Renal cortical epithelial cell (primary cell): ENCODE data around the genes CACNB1 and STAC2.

- RRBS, result no CpG with 5 or more reads among the region's 31 CpGs
These were observed 46.4 kb downstream of the SRCIN1 start for GRCh38 chr17:38559363-38559807.

DNA sequence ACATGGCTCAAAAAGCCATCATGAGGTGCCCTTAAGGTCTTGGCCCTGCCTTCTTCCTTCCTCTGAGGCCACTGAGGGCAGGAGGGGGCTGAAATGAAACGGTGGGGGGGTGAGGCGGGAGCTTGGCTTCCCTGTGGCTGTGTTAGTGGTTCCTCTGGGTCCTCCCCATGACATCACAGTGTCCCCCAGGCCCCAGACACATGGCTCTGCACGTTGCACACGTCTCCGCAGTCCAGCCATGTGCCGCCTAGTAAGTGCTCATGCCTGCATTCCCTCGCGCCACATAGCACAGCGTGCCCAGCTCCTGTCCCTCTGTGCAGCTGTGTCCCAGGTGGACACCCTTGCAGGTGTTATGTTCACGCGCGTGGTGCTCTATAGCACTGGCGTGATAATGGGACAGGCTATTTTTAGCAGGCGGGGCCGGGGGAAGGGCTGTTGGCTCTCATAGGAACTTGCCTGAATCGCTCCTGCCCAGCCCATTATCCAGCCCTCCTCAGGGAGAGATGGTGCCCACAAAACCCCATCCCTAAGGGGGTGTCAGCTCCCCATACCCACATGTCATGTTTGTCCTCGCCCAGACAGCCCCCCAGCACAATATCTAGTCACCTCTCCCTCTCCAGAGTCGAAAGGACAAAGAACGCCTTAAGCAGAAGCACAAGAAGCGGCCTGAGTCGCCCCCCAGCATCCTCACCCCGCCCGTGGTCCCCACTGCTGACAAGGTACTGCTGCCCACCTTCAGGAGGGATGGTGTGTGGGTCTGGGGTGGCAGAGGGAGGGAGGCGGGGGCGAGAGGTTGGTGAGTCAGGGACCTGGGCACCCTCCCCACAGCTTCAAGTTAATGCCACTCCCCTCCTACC lies 7.2 kb downstream of the MLLT6 start:
- RRBS, result no CpG with 5 or more reads among the region's 25 CpGs

DNA sequence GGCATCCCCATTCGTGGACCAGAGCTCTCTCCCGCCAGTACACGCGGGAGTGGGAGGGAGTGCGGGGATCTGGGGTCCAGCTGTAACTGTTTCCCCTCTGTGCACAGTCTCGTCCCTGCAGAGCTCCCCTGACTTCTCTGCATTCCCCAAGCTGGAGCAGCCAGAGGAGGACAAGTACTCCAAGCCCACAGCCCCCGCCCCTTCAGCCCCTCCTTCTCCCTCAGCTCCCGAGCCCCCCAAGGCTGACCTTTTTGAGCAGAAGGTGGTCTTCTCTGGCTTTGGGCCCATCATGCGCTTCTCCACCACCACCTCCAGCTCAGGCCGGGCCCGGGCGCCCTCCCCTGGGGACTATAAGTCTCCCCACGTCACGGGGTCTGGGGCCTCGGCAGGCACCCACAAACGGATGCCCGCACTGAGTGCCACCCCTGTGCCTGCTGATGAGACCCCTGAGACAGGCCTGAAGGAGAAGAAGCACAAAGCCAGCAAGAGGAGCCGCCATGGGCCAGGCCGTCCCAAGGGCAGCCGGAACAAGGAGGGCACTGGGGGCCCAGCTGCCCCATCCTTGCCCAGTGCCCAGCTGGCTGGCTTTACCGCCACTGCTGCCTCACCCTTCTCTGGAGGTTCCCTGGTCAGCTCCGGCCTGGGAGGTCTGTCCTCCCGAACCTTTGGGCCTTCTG lies 11.3 kb downstream of the MLLT6 start:
- RRBS, result no CpG with 5 or more reads among the region's 23 CpGs

GRCh38 chr17:38727746-38728051 lies 2.4 kb upstream of the CISD3 start:
- RRBS, result no CpG with 5 or more reads among the region's 3 CpGs

DNA sequence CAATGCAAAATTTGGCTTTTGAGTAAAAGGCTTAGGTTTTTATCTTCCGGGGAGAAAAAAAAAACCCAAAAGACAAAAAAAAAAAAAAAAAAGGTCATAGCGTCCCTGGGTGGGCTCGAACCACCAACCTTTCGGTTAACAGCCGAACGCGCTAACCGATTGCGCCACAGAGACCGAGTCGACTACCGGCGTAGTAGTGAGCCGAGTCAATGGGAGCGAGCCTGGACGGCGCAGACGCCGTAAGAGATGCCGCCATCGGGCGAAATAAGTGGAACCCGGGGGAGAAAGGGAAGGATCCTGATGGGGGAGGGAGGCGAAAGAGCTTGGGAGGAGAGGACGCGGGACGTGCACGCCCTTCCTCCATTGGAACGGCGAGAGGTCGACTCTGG lies 866 bp upstream of the PSMB3 start:
- RRBS, result no CpG with 5 or more reads among the region's 31 CpGs

- RRBS, result no CpG with 5 or more reads among the region's 41 CpGs
These were observed 715 bp downstream of the RPL23 start for GRCh38 chr17:38852424-38853587.

- RRBS, result no CpG with 5 or more reads among the region's 46 CpGs
These were observed 48.4 kb downstream of the FBXO47 start for GRCh38 chr17:38918508-38919465.

- RRBS, result 36% methylated on average over 2 of the region's 11 CpGs
These were observed 90.5 kb upstream of the FBXO47 start for GRCh38 chr17:39057697-39058145.

DNA sequence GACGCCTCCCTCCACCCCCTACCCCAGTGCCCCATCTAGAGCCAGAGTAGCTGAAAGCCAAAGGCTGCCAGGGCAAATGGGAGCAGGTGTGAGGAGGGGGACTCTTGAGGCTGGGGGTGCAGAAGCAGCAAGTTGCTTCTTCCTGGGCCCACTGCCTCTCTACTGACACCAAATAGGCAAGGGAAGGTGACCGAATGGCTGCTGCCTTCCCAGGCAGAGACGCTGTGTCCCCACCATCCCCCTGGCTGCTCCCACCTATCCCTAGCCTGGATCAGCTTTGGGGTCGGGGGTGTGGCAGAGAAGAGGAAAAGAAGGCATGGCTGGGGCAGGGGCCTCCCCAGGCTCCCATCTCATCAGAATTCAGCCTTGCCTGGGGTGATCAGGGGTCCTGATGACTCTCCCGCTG lies 775 bp downstream of the PLXDC1 start:
- RRBS, result no CpG with 5 or more reads among the region's 5 CpGs

GRCh38 chr17:39164558-39165725 lies 1.0 kb downstream of the ARL5C start:
- RRBS, result 1% methylated on average over 7 of the region's 65 CpGs

DNA sequence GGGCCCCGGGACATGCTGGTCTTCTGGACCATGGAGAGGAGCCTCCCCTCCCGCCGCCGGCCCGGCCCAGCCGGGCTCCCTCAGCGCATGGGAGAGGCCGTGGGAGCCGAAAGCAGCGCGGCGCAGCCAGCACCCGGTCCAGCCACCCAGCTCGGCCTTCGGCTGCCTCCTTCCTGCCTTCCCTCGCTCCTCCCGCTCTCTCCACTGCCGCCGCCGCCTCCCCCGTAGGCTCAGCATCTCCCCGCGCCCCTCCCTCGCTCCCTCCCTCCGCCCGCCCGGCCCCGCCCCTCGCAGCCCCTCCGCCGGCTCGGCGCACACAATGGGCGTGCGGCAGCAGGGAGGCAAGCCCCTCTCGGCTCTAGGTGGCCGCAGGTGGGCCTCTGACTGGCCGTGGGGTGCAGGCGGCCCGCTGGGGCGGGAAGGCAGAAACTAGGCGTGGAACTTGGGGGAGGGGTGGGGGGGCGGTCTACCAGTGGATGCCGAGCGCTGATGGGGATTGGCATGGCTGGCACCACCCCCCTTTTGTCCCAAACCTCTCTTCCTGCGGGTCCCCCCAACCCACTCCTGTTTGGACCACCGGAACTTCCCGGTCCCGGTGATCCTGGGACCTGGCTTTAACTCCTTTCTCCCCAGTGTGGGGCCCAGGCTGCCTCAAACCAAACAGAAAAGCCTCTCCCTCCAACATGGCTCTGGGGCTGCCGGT lies at the start of gene CACNB1:
Gene CACNB1, minus strand, starts transcription at position 206 of the 703 bp plus-strand sequence.
- RRBS, result 1% methylated on average over 13 of the region's 50 CpGs

DNA sequence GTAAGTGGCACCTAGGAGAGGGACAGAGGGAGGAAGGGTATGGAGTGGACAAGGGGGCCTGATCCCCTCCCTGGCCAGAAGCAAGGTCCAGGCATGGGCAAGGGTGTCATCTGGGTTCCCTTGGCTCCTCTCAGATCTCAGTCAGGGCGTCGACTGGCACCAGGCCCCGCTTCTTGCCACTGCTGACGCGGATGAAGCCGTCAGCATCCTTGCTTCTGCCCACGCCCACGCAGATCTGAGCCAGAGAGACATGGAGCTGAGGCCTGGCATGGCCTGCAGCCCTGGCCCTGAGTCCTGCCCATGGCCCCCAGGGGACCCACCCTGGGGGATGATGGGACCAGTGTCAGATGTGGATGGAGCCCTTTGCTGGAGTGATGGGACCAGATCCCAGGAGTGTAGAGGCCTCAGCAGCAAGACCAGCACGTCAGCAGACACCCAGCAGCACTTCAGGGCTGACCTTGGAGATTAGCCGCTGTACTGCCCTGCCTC lies 12.1 kb downstream of the RPL19 start:
- RRBS, result no CpG with 5 or more reads among the region's 10 CpGs

DNA sequence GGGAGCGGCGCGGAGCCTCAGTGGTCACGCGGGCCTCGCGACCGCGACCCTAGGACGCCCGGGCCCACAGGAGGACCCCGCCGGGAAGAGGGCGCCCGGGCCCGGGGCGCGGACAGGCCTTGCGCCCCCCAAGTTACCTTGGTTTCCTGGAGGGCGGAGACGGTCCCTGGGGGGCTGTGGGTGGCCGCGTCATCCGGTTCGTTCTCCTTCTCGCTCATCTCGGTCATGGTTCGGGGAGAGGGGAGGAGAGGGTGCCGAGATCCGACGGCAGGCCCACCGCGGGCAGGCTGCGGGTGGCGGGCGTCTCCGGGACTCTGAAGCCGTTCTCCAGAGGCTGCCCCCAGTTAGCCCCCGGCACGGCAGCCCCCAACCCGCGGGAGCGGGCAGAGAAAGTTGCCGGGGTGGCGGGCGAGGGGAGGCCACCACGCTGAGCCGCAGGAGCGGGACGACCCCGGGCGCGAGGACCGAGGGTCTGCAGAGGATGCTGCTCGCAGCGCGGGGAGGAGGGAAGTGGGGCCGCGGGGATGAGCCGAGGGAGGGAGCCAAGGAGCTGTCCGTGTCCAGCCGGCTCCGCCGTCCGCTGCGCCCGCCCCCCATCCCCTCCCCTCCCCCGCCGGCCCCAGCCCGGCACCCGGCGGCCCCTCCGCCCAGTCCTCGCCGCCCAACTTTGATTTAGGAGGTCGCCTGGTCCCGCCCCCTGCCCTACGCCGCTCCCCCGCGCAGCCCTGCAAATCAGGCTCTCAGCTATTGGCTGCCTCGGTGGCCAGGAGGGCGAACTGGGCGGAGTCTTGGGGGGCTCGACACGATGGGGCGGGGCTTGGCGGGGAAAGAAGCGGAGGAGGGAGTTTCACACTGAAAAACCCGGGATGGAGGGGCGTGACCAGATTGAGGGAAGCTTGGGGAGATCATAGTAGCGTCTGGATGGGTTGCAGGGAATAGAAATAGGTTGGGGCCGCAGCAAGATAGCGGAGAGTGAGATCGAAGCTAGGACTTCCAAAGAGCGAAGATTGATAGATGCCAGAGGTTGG lies at the start of gene STAC2:
Gene STAC2, minus strand, starts transcription at position 670 of the 1,028 bp plus-strand sequence.
- RRBS, result 2% methylated on average over 40 of the region's 96 CpGs

GRCh38 chr17:39238115-39238563 lies 12.4 kb upstream of the STAC2 start:
- RRBS, result no CpG with 5 or more reads among the region's 4 CpGs

DNA sequence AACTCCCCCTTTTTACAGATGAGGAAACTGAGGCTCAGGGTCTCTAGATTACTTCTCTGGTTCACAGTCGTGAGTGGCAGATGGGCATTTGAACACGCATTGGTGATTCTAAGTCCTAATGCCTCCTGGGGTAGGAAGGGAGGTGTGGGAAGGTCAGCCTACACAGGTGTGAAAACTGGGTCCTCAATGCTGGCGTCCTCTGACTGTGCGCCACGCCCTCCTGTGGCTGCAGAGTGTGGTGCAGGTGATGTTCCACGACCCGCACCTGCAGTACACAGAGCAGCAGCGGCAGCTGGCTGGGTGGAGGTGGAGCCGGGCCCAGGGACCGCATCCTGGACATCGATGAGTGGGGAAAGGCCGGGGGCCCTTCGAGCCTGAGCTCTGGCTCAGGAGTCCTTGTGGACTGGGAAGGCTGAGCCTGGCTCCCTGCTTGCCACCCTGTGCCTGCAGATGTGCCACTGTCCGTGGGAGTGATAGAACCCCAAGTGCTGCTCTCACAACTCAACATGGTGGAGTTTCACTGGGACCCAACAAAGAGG lies 13.9 kb upstream of the STAC2 start:
- RRBS, result 13% methylated on average over 3 of the region's 14 CpGs

- RRBS, result no CpG with 5 or more reads among the region's 53 CpGs
These were observed 412 bp downstream of the FBXL20 start for GRCh38 chr17:39400908-39401520.

- RRBS, result no CpG with 5 or more reads among the region's 6 CpGs
These were observed 4.2 kb upstream of the FBXL20 start for GRCh38 chr17:39405332-39406321.

DNA sequence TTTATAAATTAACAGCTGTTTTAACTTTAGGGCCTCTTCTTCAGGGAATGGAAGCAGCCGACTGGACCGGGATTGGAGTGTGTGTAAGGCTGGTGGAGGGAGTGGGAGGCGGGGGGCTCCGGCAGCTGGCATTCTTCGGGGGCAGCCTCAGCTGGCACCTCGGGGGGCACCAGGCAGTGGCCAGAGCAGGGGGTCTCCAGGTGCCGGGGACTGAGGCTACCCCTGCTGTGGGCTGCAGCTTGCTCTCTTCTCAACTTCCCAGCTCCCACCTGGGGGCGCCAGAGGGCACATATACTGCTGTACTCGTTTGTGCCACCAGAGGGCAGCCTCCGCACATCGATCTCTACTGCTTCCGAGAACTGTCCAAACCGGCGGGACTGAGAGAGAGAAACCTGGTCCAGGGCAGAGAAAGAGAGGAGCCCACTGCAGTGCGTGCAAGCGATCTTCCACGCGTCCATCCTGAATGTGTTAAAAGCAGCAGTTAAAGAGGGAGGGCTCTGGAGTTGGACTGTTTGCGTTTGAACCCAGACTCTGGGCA lies 4.9 kb upstream of the PPP1R1B start:
- RRBS, result 3% methylated on average over 5 of the region's 19 CpGs

DNA sequence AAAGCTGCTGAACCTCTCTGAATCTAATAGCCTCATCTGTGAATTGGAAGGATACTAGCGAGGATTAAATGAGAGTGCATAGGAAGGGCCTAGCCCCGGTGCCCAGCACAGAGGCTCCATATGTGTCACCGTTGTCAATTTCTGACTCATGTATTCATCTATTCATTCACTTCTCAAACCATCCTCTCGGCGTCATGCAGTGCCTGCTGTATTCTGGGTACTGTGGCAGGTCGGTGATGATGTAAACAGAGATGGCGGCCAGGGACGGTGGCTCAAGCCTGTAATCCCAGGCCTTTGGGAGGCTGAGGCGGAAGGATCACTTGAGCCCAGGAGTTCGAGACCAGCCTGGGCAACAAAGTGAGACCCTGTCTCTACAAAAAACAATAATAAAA lies 4.4 kb upstream of the PPP1R1B start:
- RRBS, result no CpG with 5 or more reads among the region's 10 CpGs

DNA sequence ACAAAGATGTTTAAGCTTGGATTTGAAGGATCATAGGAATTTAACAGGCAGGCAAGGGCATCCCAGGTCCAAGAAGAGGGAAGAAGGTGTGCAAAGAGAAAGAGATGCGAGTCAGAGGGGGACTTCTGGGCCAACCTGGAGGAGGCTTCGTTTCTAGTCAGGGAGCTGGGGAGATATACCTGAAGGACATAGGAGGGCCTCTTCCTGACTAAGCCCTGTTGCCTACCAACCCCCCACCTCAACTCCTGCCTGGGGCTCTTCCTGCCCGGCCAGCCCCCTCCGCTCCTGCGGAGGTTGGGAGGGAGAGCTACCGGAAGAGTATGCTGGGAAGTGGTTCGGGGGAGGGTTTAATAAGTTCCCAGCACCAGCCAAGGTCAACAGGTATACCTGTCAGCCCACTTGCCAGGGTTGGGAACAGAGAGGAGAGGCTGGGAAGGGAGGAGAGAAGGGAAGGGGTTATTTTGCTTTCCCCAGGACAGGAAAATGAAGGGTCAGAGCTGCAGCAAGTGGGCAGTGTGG lies 4.6 kb downstream of the PPP1R1B start:
- RRBS, result 15% methylated on average over 4 of the region's 7 CpGs